Amniotic epithelial cell (primary cell): ENCODE measurements around the genes FBRS and RNF40.

DNA sequence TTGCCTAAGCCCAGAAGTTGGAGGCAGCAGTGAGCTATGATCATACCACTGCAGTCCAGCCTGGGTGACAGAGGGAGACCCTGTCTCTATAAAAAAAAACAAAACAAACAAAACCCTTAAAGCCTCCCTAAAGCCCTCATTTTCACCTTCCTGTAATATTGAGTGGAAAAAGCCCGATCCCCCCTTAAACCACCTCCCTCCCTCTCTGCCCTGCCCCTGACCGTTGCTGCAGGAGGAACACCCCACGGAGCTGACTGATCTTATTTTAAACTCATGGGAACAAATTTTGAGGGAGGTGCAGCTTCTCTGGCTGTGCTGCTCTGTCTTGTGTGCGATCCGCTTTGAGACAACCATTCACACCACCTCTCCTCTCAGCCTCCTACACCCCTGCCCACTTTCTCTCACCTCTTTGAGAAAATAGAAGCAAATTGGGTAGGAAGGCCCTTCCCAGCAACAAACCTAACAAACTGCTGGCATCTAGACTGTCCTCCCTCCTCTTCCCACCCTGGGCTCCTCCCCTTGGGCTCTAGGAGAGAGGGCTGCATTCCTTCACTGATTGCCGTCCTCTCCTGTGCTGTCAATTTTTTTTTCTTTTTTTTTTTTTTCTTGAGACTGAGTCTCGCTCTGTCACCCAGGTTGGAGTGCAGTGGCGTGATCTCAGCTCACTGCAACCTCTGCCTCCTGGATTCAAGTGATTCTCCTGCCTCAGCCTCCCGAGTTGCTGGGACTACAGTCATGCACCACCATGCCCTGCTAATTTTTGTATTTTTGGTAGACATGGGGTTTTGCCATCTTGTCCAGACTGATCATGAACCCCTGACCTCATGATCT is 13.6 kb downstream of the CDIPT start:
- RRBS, result no CpG with 5 or more reads among the region's 9 CpGs

DNA sequence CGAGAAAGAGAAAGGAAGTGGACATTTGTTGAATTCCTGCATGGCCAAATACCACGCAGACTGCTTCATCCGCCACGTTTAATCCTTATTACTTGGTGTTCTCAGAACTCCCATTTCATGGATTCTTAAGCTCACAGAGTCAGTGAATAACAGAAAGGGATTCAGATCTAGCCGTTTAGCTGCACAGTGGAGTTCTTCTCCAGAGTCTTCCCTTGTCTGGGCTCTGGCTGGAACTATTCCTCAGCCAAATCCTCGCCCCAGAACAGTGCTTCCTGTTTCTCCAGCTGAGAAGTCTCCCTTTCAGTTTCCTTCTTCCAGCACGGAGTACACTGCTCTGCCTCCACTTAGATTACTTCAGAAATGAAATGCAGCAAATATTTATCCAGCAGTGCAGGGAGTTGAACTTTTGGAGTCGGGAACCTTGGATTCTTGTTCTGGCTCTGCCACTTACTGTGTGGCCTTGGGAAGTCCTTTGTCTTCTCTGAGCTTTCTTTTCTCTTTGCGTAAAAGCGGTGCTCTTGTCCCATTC is 745 bp downstream of the TMEM219 start:
- RRBS, result no CpG with 5 or more reads among the region's 10 CpGs

DNA sequence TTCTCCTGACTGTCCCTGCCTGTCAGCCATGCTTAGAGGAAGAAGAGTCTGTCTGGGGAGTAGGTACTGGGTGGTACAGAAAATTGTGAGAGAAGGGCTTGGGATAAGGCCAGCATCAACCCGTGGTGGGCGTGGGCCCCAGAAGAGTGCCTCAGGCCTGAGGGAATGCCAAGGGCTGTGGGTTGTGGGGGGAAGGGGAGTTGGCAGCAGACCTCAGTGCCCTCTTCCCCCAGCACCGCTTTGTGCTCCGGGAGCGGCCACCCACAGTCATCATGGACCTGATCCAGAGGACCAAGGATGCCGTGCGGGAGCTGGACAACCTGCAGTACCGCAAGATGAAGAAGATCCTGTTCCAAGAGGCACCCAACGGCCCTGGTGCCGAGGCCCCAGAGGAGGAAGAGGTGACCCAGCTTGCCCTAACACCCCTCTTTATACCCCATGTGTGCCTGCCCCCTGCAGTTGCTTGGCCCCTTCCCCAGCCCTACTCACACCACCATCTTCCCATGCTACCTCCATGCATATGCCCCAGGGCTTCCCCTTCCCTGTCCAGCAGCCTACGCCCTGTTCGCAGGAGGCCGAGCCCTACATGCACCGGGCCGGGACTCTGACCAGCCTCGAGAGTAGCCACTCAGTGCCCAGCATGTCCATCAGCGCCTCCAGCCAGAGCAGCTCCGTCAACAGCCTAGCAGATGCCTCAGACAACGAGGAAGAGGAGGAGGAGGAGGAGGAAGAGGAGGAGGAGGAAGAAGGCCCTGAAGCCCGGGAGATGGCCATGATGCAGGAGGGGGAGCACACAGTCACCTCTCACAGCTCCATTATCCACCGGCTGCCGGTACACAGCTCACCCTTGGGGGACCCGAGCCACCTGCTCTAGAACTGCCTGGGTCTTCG is 9.1 kb downstream of the TAOK2 start:
- RRBS, result 76% methylated on average over 2 of the region's 24 CpGs

- RRBS, result no CpG with 5 or more reads among the region's 9 CpGs
Observed at GRCh38 chr16:29996718-29997195, 716 bp downstream of the INO80E start.

DNA sequence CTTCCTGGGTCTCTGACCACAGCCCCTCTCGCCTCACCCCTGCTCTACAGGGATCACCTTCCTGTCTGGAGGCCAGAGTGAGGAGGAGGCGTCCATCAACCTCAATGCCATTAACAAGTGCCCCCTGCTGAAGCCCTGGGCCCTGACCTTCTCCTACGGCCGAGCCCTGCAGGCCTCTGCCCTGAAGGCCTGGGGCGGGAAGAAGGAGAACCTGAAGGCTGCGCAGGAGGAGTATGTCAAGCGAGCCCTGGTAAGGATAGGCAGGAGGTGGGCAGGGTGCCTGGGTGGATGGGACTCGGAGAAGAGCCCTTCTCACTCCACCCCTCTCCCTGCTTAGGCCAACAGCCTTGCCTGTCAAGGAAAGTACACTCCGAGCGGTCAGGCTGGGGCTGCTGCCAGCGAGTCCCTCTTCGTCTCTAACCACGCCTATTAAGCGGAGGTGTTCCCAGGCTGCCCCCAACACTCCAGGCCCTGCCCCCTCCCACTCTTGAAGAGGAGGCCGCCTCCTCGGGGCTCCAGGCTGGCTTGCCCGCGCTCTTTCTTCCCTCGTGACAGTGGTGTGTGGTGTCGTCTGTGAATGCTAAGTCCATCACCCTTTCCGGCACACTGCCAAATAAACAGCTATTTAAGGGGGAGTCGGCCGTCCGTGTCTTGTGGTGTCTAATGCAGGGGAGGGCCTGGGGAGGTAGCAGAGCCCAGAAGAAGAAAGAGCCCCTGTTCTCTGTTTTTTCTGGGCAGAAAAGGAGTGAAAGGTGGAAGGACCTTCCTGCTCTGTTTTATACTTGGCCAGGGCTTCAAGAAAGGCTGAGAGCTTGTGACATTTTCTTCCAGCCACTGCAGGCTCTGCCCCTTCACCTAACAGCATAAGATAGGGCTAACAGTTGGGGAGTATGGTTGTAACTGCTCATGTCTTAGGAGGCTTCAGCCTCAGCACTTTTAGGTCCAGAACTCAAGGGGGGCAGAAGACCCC is 4.5 kb downstream of the ALDOA start:
- RRBS, result no CpG with 5 or more reads among the region's 24 CpGs

GRCh38 chr16:30092159-30093174 is 743 bp upstream of the TBX6 start:
- RRBS, result 1% methylated on average over 8 of the region's 38 CpGs

DNA sequence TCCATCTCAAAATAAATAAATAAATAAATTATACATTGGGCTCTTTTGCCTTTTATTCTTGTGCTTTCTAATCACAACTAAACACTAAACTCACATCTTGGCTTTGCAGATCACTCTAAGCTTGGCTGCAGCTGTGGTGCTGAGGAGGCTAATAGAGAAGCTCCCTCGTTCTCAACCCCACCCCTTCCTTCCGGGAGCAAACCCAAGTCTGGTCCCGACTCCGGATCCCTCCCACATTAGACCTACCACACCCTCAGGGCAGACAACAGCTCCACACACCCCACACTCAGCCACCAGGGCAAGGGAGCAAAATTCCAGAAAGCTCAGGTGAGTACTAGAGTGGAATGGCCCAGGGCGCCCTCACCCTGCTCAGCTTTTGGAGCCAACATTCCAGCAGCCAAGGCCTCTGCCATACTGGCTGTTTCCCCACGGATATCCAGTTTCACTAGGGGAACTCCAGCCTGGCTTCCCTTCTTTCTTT is 9.9 kb downstream of the SULT1A3 start:
- RRBS, result no CpG with 5 or more reads among the region's 6 CpGs

DNA sequence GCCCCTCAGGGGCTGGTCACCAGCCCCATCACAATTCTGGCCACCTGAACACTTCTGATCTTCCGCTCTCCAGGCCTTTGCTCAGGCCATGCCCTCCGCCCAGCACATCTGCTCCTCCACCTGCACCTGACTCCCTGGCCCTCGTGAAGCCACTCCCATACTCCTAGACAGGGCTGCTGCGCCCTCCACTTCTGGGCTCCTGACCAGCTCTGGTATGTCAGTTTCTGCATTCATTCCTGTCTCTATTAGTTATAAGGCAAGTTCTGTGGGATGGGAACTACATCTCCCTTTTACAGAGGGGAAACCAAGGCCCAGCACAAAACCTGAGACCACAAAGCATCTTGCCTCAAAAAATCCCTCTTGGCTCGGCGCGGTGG is 1.8 kb upstream of the MYL11 start:
- RRBS, result no CpG with 5 or more reads among the region's 7 CpGs

- RRBS, result 3% methylated on average over 9 of the region's 37 CpGs
Observed at GRCh38 chr16:30394516-30395170, 577 bp upstream of the ZNF48 start.

DNA sequence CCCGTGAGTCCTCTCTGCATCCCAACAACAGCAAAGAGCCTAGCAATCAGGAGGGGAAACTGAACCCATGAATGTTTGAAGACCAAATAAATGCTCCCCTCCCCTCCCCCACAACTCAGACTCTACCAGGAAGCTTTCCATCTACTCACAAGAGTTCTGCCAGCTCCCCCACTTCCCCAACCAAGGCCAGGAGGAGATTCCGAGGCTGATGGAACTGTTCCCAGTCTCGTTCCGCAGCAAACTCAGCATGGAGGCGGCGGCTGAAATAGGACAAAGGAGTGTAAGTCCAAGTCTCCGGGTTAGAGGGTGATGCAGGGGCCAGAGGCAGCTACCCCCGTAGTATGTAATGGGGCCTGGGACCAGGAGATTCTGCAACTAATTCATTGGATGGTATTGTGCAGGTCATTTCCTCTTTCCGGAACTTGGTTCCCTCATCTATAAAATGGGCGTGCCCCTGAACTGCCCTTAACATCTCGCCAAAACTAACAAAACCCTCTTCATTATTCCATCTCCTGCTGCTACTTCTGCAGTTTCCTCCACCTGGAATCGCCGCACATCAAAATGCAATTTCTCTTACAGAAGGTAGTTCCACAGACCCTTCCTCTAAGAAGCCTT is 815 bp downstream of the DCTPP1 start:
- RRBS, result no CpG with 5 or more reads among the region's 13 CpGs

- RRBS, result no CpG with 5 or more reads among the region's 20 CpGs
Observed at GRCh38 chr16:30429523-30429885, 326 bp downstream of the DCTPP1 start.

DNA sequence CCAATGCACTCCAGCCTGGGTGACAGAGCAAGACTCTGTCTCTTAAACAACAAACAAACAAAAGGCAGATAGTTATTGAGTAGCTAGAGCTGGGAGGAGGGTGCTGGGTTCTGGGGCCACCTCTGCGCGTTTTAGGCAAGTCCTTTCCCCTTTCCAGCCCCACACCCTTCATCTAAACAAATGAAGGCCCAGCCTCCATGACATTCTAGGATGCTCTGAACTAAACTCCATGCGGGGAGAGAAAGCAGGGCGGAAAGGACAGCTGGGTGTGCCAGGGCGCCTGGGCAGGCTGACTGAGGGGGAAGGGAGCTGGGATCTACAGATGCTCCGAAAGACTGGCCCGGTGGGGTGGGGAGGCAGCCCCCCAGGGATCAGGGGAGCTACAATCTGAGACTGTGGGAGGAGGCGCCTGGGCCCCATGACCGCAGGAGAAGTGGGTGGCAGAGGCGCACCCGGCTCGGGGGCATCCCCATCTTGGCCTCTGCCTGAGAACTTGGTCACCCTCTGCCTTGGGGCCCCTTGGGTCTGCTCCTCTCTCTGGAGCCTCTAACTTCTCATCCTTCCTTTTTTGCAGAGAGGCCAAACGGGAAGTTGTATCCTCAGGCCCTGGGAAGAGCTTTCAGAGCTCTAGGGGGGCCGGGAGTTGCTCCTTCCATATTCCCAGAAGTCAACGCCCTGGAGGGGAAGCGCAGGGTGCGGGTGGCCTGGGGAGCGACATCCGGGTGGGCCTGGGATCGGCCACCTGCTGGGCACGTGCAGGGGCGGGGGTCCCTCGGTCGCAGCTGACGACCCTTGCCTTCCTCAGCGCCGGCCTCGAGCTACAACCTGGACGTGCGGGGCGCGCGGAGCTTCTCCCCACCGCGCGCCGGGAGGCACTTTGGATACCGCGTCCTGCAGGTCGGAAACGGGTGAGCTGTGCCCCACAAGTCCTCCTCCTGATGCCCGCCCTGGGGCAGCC is 1.1 kb downstream of the ITGAL start:
- RRBS, result 15% methylated on average over 22 of the region's 42 CpGs

DNA sequence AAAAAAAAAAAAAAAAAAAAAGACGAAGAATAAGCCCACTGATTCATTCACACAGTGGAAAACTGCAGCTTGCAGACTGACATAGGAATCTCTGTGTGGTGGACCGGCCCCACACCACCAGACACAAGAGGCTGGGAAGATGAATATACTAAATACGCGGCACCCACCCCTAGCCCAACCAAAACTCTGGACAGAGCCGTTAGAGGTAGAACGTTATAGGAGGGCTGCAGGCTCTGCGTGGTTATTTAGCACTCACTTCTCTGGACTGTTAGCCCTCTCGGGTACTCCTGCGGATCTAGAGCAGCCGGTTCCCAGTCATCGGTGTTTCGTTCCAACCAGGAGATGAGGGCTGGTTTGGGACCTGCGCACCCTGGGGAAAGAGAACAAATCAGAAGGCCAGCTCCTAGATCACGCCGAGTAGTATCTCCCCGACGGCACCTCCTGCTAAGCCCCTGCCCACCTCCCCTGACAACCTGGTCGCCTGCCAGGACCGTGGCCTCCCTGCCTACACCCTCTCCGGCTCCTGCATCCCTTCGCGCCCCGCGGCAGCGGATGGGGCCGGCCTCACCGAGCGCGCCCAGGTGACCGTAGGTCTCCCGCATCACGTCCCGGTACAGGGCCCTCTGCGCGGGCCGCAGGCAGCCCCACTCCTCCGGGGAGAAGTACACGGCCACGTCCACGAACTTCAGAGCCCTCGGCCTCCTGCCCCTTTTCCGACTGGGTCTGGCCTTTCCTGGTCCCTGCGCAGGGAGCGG is 743 bp downstream of the ZNF689 start:
- RRBS, result 2% methylated on average over 11 of the region's 44 CpGs

DNA sequence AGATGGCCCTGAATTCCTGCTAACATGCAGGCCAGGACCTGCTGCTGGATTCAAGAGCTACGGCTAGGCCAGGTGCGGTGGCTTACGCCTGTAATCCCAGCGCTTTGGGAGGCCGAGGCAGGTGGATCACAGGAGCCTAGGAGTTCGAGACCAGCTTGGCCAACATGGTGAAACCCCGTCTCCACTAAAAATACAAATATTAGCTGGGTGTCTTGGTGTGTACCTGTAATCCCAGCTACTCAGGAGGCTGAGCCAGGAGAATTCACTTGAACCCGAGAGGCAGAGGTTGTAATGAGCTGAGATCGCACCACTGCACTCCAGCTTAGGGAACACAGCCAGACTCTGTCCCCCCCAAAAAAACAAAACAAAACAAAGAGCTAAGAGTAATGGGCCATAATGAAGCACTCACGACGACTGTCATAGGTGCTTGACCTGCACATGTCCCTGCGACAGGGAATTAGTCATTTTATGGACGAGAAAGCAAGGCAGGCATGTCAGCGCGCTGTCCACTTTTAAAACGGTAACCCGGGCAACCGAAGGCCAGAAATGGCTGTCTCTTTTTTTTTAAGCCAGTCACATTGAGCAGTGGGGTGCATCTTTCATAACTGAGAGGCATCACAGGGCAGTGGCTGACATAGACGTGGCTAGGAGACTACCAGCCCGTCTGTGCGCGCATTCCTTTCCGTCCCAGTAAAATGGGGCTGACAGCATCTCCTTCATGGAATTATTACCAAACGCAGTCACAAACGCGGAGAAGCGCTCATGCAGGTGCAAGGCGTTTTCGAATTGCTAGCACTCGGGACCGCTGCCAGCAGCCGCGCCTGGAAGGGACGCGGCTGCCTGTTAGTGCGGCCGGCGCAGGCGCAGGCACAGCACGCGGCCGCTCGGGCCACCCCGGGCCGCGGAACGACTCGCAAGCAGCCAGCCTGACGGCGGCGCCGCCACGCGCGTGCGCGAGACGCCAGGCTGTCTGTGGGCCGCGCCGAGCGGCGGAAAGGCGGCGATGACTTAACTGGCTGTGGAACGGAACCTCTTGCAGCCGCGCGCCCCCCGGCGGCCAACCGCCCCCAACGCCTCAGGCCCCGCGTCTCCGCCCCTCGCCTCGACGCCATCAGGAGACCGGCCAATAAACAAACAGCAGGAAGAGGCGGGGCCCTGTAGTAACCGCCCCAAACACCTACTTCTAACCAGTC is 783 bp upstream of the FBRS start:
- RRBS, result 2% methylated on average over 19 of the region's 82 CpGs

GRCh38 chr16:30658331-30658552 is at the start of gene FBRS:
Gene FBRS, plus strand, starts transcription at chr16:30658431.
- RRBS, result no CpG with 5 or more reads among the region's 12 CpGs

DNA sequence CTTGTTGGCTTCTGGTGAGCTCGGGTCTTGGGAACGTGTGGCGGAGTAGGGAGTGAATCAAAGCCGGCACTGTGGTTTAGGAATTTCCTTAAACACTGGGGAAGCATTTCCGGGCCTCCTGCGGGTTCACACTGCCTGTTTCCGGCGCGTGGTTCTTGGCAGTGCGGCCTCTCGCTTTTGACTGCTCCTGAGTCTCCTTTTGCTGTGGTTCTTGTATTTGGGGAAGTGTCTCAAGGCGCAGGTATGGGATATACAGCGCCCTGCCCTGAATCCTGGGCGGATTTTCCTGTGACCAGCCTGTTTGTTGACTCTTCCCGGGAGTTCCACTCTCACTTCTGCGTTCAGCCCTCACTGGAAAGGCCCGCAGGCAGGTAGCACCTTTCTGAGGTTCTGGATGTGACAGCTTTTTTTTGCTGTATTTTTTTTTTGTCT is 274 bp downstream of the SRCAP start:
- RRBS, result 40% methylated on average over 1 of the region's 17 CpGs

- RRBS, result no CpG with 5 or more reads among the region's 10 CpGs
Observed at GRCh38 chr16:30741271-30742260, 1.1 kb downstream of the TMEM265 start.

- RRBS, result no CpG with 5 or more reads among the region's 15 CpGs
Observed at GRCh38 chr16:30758958-30760022, 2.6 kb downstream of the CFAP119 start.

- RRBS, result 2% methylated on average over 21 of the region's 87 CpGs
Observed at GRCh38 chr16:30761739-30762800, at the start of gene RNF40. Gene RNF40, plus strand, starts transcription at chr16:30762322.

DNA sequence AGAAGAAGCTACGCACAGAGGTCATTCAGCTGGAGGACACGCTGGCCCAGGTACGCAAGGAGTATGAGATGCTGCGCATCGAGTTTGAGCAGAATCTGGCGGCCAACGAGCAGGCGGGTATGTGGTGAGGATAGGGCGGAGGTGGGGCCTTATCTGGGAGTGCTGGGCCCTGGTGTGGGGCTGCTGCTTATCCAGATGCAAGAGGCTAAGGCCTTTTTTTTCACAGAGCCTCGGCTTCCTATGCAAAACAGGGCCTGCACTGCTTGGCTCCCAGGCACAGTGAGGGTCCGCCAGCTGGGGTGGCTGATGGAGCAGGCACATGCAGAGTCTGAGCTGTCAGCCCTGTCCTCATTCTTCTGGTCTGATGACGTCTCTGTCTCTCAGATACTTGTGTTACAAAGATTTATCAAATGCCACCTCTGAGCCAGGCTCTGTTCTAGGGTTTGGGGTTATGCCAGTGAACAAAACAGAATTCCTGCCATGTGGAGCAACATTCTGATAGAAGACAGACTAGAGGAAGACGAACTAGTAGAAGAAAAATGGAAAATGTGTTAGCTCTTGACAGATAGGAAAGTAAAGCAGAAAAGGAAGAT is 4.7 kb downstream of the RNF40 start:
- RRBS, result no CpG with 5 or more reads among the region's 13 CpGs